SJCRH30 (cell line): Measurements from ENCODE around the genes LMCD1, CAV3, TTLL3 and FANCD2OS.

- RAMPAGE, long total RNA: no peak
Observed at GRCh38 chr3:5428407-5429585, 241.3 kb downstream of the EDEM1 start.

DNA sequence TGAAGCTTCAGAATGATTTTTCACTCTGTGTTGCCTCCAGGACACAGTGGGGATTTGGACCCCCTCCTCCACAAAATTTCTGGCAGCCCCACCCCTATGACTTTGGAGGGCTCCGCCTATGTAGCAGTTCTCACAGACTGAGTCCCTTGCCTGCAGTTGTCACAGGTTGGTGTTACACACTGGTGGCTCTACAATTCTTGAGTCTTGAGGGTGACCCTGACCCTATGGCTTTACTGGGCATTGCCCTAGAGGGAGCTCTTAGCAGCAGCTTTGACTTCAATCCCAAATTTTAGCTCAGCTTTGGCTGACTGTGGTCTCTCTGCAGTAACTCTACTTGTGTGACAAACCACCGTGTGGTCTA lies 644.2 kb downstream of the GRM7 start:
- RAMPAGE, long total RNA: no peak

GRCh38 chr3:8437013-8437382 lies 64.6 kb upstream of the LMCD1 start:
- RAMPAGE, long total RNA: no peak

DNA sequence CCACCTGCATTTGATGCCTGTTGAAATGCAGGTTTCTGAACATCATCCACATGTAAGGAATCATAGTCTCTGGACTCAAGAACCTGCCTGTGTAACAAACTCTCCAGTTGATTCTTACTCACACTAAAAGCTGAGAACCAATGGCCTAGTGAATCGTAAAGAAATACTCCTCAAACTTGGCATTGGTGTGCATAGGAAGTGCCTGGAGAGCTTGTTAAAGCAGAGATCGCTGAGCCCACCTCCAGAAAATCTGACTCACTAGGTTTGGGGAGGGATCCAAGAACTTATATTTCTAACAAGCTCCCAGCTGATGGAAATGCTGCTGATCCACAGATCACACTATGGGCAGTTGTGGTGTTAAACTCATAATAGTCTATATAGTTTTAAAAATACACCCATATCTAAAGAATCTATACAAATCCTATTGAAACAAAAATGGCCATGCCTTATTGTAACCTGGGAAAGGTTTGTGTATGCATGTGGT lies 55.7 kb upstream of the LMCD1 start:
- RAMPAGE, long total RNA: no peak

GRCh38 chr3:8501239-8502226 lies at the start of gene LMCD1:
LMCD1 (plus strand) TSS chr3:8501823.
- RAMPAGE, long total RNA: no peak

DNA sequence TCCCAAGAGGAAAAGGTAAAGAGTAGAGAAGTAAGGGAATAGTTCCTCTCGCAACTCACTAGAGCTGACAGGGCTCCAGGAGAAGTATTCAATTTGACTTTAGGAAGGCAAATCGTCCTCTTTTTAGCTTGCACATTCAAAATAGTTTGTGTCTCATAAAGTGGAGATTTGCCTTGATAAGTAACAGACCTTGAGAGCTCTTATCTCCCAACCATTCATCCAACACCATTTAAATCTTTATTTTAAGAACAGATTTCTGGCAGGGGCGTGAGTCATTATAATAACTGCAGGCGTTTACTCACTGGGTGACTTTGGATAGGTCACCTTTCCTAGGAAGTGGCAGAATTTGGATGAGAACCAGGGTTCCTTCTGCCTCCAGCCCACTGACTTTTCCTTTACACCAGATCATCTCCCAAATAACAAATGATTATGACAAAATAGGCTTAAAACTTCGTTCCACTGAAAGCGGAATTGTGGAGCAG lies 4.9 kb downstream of the LMCD1 start:
- RAMPAGE, long total RNA: no peak

DNA sequence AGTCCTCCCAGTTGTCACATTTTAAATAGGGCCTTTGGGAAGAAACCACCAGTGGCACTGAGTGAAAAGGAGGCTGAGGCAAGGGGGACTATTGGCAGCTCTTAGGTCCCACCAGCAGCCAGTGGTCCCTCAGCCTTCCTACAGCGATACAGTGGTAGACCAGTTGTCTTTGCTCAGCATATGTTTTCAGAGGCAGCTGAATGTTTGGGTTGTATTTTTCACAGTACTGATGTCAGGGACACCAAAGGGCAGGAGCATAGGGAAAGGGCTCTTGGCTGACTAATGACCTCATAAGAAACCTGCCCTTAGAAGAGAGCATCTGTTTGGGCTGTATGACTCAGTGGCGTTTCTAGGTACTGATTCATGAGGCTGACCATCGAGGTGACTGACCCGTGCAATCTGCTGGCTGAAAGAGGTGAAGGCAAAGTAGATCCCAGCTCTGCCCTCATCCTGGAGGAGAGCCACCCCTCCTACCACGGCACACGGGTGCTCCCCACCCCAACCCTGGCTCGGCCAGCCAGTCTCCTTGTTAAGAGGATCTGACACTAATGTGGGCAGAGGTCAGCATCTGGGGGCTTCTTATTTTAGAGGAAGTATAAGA lies 8.3 kb downstream of the LMCD1 start:
- RAMPAGE, long total RNA: no peak

DNA sequence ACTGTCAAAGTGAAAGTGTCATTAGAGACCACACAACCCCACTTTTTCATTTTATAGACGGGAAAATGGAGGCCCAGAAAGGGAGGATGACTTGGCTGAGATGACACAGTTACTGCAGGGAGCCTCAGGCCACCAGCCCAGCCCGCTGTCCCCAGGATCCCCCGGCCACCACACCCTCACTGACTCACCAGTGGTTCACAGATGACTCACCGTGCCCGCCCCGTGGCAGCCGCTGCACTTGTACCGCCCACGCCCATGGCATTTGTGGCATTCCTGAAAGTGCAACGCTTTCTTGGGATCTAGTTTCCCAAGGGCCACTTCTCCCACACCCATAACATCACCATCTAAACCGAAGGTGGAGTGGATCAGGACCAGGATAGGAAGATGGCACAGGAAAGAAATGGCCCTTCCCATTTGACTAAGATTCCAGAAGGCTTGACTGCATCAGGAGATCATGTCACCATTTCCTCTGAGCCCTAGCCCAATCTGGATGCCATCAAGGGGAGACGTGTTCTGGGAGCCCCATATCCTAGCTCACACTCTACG lies 15.1 kb downstream of the SSUH2 start:
- RAMPAGE, long total RNA: no peak

- RAMPAGE, long total RNA: start-site peak on the plus strand at chr3:8733797-8733807, 131 and 92 reads in 2 replicates
Observed at GRCh38 chr3:8733498-8734164, at the start of gene CAV3. CAV3 (plus strand) TSS chr3:8733802.

DNA sequence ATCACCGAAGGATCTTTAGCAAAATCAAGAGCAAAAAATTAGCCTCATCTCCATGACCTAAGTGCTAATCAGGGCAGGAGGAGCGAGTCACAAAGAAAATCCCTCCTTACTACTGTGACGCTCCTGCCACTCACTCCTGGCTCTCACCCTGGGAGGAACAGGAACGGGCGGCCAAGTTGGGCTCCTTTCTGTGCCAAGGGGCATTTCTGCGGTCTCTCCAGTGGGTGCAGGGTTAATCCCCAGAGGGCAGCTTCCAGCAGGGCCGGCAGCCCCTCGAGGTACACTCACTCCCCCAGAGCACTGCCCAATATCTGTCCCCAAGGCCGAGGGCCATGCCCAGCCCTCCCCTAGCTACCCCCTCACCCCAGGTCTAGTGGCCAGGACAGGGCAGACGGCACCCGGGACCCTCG lies 568 bp downstream of the CAV3 start:
- RAMPAGE, long total RNA: no peak

- RAMPAGE, long total RNA: no peak
Observed at GRCh38 chr3:9399566-9400532, 2.4 kb downstream of the SETD5 start.

- RAMPAGE, long total RNA: no peak
Observed at GRCh38 chr3:9467712-9468692, 70.6 kb downstream of the SETD5 start.

DNA sequence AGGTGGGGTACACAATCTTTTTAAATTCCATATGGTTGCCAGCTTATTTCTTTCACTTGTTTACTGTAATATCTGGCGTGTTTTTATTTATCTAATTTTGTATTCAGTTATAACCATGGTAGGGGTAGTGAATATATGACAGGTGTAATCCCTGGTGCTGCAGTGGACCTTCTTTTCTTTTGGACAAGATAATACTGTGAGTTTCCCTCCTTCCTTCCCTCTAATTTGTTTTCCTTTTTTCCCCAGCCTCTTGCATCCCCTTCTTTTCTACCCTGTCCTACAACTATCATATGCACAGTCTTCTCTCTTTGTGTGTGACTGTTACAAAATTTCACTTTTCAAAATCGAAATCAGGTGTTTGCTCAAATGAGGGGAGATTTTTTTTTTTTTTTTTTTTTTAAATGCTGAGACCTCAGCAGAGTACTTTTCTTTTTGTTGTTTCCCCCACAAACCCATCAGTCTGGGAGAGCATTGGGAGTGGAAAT lies 76.3 kb downstream of the LHFPL4 start:
- RAMPAGE, long total RNA: no peak

- RAMPAGE, long total RNA: no peak
Observed at GRCh38 chr3:9477788-9478122, 75.9 kb downstream of the LHFPL4 start.

DNA sequence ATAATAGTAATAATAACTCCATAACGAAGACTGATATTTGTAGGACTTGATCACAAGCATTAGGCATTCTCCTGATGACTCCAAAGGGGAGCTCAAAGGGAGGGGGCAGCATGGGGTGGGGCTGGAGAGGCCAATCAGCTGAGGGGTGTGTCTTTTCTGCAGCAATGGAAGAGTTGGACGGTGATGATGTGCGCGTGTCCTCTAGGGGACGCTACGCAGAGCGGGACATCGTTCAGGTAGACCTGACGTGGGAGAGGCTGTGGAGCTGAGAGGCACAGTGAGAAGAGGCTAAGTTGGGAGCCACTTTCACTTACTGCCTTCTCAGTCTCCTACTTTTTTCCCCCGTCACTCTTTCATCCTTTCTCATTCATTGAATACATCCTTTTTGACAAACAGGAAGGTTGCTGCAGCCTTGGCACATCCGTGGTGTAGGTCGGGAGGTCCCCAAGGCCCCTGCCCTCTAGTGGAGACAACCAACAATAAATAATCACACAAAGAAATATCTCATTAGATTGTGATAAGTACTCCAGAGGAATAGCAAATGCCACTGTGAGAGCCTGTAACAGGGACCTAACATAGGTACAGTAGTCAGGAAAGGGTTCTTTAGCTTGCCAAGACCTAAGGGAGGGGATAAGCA lies 4.5 kb upstream of the BRPF1 start:
- RAMPAGE, long total RNA: no peak

DNA sequence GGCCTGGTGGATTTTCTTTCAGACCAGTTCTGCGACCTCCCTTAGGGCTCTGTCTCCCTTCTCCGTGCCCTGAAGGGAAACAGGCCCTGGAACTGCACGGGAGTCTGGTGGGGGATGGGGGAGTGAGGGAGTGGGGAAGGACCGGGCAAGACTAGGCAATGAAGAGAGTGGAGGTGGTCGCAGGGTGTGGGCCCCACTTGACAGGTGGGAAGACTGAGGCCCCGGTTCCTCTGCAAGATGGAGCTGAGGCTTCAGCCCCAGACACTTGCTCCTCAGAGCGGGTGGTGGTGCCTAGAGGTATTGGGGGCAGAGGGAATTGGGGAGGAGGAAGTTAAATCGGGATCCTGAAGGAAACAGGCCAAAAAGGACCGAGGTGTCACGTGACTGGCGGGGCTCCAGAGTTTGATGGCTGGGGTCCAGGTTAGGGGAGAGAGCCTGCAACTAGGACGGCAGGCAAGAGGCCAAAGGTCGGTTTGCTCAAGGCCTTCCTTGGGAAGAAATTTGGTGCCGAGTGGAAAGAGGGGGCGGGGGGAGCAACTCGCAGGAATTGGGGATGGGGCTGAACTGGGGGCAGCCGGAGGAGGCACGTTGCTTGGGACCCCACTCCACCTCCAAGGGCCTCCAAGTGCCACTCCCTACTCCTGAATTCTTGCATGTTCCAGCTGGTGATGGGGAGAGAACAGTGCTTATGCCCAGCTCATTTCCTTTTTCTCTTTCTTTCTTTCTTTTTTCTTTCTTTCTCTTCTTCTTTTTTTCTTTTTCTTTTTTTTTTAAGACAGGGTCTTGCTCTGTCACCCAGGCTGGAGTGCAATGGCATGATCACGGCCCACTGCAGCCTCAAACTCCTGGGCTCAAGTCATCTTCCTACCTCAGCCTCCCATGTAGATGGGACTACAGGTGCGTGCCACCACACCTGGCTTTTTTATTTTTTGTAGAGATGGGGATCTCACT lies 802 bp upstream of the CAMK1 start:
- RAMPAGE, long total RNA: no peak

GRCh38 chr3:9809570-9810541 lies at the start of gene TTLL3:
TTLL3 (plus strand) TSS chr3:9810262.
- RAMPAGE, long total RNA: no peak

DNA sequence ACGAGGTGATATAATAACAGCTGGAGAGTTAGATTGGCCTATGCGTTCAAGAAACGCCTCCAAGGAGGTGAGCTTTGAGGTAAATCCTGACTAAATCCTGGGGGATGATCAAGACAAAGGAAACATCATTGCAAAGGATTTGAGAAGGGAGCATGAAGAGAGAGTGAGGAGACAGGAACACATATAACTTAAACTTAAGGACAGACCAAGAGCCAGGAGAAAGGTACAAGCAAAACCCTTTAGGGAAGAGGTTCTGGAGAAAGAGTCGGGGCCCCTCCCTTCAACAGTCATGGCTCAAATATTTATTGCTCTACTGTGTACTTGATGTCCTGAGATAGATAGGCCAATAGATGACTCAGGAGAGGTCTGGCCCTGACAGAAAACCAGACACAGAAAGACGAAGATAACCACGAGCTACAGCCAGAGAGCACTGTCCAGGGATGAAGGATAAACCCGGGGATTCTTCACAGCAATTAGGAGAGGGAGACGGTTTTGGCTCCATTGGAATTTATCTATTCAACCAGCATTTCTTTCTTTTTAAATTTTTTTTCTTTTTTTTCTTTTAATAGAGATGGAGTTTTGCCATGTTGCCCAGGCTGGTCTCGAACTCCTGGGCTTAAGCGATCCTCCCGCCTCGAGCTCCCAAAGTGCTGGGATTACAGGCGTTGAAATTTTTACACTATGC lies 4.4 kb upstream of the CIDEC start:
- RAMPAGE, long total RNA: no peak

DNA sequence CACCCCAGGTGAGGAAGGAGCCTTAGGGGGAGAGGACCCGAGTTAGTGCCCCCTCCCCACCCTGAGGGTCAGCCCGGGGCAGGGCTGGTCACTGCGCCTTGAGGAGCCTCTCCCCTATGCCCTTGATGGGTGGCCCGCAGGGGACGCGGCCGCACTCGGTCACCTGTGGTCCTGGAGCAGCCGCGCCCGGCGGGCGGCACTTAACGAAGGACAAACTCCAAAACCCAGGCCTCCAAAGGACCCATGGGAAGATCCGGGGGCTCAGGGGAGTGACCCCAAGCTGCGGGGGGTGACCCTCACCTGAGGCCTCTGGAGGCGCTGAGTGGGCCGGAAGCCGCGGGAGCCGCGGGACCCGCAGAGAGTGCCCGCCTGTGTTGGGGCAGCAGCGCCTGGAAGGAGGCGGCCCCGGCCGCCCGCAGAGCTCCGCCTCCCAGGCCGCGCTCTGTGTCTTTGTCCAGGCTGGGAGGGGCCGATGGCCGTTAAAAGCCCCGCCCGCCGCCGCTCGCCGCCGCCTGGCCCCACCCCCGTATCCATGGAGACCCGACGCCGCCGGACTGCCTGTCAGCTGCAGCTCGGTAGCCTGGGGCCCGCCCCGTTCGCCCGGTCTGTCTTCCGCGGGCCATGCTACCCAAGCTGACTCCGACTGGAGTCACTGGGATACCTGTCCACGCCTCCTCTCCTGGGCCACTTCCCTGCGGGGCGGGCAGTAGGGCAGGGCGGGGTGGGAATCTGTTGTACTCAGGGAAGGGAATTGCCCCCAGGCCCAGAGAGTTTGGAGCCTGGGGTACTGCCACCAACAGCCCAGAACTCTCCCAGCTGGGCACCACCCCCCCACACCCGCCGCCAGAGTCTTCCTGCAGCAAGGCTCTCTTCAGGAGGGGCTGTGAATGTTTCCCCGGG lies 15.3 kb upstream of the FANCD2 start:
- RAMPAGE, long total RNA: no peak

- RAMPAGE, long total RNA: no peak
Observed at GRCh38 chr3:10108059-10108634, at the start of gene FANCD2OS. FANCD2OS (minus strand) TSS chr3:10108255.